ENCODE measurements around a stretch of chr15.

- PRO-cap: no peak
Measured at GRCh38 chr15:70324259-70324818, 226.6 kb upstream of the TLE3 start.

DNA sequence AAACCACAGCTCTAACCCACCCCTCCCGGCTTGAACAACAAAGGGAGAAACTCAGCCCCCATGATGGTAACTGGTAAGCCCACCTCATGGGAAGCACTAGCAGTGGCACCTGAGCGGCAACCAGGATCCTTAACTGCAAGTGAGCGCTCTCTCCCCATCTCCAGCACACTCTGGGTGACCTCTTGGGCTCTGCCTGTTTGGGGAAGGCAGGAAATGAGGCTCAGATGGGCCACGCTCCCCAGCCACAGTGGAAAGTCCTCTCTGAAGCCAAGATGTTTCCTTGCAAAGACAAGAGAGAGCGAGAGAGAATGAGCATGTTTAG is 289.1 kb downstream of the UACA start:
- PRO-cap: bidirectional peak, plus-strand start outside the sequence, minus-strand start at position 172 of the sequence

- PRO-cap: no peak
Measured at GRCh38 chr15:70494569-70495165, 268.7 kb downstream of the UACA start.

DNA sequence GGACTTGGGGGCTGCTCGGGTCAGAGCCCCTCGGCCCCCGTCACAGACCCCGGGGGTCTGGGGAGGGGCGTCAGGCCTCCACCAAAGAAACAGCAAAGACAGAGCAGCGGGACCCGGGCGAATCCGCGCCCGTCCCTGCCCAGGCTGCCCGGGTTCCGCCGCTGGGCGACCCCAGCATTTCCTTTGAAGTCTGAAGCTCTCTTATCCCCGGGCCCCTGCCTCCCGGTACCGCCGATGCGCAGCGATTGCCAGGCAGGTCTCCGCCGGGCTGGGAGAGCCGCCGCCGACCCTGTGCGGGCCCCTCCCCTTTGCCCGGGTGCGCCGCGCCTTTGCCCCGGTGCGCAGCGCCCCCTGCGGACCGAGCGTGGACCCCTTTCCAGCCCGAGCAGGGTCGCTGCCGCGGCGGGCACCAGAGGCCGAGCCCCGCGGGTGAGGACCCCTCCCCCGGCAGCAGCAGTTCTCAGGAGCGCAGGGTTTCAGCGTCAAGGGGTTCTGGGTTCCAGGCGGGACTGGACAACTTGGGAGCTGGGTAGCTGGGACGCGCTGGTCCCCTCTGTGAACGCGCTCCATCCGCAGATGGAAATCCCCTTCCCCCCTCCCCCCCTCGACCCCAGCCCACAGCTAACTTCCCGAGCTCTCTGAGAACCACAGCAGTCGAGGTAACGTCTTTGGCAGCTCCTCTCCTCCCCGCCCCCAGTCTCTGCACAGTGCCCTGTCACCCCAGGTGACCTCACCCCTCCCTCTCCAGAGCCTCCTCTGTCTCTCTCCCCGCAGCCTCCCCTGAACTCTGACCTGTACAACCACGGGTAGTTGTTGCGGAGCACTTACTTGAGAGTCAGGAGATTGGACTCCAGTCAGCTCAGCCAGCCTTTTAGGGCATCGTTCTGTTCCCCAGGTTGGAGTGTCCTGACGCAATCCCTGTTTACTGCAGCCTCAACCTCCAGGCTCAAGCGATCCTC is 178.0 kb downstream of the UACA start:
- PRO-cap: no peak

DNA sequence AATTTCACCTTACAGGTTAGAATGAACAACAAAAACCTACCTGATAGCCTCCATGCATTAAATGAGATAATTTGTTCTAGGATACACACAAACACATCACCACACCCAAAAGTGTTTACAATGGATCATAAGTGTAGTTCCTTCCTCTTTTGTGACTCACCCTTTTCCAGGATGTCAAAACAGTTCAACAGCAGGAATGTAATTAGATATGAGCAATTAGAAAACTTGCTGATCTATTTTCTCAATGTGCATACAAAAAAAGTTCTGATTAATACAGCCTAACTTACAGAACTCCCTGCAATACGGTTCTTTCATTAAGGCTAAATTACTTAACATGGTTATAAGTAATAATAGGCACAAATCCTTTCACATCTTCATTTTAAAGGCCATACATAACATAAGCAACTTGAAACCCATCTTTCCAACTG is 21.5 kb downstream of the UACA start:
- PRO-cap: unidirectional peak, plus-strand start at position 182 of the sequence

GRCh38 chr15:70750117-70751059 is 13.0 kb downstream of the UACA start:
- PRO-cap: no peak

GRCh38 chr15:71116866-71117405 is 1.7 kb downstream of the THSD4 start:
- PRO-cap: bidirectional peak, plus-strand start at chr15:71117192, minus-strand start at chr15:71117125

- PRO-cap: no peak
Measured at GRCh38 chr15:71173993-71174319, 58.7 kb downstream of the THSD4 start.

DNA sequence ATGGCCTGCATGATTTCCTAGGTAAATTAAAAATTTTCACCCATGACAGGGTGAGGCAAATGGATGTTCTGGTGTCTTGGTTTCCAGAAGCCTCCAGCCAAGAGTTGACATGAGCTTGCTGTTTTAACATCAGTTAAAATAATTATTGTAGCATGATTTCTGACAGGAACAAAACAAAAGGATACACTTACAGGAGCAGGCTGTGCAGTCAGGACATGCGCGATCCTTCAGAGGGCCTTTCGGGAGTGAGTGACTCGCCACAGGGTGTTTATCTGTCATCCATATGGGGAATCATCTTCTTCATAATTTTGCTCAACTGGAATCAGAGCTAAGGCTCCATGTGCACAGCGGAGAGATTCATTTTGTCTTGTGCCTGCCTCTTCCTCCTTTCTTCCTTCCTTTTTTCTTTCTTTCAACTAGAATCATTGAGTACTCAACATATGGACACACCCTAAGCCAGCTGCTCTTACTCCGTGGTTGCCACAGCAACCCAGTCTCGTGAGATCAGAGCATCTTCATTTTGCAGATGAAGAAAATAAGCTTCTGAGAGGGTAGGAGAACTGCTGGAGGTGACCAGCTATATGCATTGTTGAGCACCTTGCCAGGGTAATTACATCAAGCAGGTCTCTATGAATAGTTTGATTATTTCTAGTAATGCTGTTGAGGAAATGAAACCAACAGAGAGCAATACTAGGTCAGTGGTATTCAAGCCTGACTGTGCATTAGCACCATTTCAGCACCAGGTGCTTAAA is 73.5 kb downstream of the THSD4 start:
- PRO-cap: no peak

GRCh38 chr15:71273784-71274200 is 158.5 kb downstream of the THSD4 start:
- PRO-cap: no peak

DNA sequence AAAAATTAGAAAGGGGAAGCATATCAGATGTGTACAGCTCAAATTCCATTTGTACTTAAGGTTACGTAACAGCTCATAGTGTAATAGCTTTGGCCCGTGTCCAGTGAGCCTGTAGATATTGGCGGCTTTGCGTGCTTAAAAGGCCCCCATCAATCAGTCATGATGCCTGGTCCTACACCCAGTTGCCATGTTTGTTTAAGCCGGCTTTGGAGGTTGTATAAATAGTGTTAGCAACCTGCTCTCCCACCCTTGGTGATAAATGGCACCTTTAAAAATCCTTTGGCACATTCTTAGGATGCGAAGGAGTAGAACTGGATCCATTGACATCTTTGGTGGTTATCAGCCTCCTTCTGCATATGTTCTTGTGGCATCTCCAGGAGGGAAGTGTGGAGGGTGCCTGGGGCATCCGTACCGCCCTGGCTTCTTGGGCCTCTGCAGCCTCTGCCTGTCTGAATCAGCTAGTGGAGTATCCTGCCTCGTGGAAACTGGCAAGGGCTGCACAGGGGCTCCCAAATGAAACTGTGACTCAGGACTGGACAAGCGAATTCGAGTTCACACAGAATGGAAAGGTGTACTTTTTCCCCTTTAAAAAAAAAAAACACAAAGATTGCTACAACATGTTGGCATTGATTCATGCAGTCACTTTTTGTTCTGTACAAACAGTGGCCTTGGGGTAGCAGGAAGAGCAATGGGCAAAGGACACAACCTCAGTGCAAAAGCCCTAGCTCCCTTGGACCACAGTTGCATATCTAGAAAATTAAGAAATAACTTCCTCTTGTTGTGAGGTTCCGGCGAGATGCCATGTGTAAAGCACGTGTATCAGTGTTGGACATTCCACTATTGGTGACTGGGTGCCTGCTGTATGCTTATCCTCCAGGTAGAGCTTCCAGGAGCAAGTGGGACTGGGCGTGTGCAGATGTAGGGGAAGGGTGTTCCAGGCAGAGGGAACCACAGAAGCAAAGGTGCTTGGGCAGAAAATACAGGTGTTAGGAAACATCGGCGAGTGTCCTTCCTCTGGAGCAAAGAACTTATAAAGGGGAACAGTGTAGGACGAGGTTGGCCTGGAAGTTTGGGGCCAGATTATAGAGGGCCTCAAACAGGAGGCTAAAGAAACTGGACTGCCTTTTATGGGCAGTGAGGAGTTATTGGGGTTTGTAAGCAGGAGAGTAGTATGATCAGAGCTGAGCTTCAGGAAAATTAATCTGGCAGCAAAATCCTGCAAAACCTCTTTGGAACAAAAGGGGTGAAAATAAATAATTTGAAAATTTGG is 164.4 kb downstream of the THSD4 start:
- PRO-cap: no peak

GRCh38 chr15:71328351-71328864 is 213.1 kb downstream of the THSD4 start:
- PRO-cap: no peak

DNA sequence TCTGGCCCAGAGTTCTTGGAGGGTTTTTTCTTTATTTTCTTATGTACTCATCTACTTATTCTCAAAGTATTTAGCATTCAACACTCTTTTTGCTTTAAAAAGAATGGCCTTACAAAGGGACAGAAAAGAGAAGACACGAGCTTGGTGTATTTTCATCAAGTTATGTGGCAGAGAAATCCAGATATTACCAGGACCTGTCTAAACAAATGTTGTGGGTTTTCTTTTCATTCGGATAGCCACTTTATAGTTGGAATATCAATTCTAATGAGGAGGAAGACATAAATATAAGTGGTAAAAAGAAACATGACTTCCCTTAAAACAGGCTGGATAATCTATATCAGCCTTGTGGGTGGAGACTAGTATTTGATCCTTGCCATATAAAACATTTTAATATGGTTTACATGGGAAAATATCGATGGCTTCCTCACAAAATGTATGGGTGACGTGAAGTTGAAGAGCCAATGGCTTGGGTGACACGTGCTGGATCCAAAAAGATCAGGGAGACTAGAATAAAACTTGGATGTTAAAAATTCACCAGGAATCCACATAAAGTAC is 29.5 kb upstream of the NR2E3 start:
- PRO-cap: no peak

DNA sequence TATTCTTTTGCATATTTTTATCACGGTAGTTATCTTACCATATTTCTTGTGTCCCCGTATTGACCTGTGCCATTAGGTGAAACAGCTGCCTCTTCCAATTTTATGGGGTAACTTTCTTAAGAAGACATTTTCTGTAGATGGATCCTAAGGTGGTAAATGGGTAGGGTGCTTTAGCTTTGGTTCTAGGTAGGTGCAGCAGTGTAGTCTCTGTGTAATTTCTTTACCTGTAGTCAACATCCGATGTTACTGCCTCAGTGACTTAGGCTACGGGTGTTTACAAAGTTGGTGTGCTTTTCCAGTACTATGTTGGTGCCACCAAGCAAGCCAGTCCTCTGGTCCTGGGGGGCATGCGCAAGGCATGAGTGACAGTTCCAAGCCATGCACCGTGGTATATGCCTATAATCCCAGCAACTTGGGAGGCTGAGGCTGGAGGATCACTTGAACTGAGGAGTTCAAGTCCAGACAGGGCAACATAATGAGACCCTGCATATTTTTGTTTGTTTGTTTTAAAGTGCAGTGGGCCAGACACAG is 115.6 kb downstream of the NR2E3 start:
- PRO-cap: no peak

GRCh38 chr15:71975496-71976202 is 142.3 kb downstream of the MYO9A start:
- PRO-cap: no peak

DNA sequence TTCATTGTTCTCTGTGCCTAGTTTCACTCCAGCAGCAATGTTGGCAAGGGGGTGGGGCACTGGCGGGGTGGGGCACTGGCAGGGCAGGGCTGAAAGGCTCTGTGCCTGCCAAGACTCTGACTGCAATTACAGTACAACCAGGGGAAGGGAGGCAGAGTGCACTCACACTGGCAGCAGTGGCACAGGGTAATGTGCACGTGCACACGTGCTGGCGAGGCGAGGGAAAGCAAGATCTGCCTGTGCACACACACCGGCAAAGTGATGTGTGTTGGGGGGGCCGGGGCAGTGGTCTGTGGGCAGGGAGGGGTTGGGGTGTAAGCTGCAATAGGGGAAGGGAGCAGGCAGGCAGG is 31.6 kb downstream of the MYO9A start:
- PRO-cap: no peak

DNA sequence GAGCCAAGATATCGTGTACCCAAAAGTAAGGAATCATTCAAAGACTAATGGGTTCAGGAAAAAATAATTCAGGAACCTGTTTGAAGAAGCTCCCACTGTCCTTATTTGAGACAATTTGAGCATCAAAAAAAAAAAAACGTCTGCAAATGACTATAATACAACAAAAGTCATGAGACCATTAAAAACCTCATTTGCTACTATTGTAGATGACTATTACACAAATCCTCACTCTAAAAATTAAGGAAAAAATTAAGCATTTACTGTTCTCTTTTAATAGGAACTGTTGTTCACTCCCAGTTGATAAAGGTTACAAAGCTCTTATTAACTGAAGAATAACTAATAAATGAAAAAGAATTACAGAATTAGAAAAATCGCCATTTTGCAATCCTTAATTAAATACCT is 10.3 kb downstream of the MYO9A start:
- PRO-cap: no peak

- PRO-cap: no peak
Measured at GRCh38 chr15:72370182-72370487, 5.7 kb downstream of the HEXA start.

DNA sequence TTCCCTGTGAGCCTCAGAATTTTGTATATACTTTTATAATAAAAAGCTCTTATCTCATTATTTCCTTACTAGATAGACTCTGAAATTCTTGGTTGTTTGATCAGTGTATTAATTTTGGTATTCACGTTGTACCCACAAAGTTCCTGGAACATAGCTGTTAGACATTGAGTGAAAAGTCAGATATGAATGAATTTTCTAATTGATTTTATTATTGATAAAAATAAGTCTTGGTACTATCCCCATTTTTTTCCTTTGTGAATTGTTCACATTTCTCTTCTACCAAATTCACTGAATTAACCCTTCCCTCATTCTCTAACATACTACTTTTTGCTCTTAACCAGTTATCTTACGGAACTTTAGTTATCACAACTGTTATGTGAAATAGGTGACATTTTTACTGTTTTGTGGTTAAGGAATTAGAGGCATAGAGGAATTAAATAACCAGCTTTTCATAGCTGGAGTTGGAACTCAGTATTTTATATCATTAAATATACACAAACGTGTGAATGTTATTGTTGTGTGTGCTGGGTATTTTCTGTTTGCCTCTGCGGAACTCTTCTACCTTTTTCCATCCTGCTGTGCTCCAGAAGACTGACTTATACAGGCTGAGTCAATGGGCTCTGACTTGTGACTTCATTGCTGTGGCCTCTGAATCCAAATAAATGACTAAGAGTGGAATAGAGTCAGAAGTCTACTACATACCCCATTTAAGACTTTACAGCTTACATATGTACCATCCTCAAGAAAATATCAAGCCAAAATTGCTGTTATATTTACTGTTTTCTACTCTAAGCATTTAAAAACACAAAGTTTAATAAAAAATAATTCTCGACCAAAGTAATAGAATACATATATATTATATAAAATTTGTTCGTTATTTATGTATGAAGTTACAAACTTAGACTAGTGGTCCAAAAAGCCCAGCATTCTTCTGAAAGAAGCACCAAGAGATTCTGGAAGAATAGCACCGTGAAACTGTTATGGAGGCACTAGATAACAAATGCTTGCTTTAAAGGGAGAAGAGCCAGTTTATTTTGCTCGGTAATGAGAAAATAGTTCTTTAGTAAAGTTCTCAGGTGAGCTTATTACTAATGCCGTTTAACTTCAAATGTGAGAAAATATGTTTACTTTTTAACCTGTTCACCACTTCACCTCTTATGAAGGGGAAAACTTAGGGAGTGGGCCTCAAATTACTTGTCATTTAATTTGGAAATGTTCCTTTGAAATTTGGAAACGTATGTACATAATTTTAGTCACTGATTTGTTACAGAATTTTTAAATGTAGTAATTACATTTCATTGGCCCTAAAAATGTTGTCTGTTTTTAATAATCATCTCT is 17.7 kb downstream of the ARIH1 start:
- PRO-cap: no peak

DNA sequence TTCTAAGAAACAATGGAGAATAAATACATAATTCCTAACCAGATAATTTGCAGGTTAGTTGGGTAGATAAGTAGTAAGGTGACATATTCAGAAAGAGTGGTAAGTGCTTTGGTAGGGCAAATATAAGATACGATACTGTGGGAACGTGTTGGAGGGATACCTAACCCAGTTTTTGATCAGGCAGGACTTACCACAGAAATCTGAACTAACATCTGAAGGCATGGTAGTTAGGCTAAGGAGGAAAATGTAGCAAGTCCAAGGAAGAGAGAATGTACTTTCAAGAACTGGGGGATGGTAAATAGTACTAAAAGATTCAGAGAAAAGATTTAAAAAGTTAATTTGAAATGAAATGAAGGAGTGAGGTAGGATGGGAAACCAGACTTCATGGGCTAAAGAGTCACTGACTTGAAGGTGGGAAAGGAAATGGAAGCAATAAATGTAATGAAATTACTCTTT is 73.9 kb downstream of the ARIH1 start:
- PRO-cap: no peak

Measured in cardiac septum (tissue), 1 donor.